GM12878 (cell line): Measurements from ENCODE around the gene PKP3.

DNA sequence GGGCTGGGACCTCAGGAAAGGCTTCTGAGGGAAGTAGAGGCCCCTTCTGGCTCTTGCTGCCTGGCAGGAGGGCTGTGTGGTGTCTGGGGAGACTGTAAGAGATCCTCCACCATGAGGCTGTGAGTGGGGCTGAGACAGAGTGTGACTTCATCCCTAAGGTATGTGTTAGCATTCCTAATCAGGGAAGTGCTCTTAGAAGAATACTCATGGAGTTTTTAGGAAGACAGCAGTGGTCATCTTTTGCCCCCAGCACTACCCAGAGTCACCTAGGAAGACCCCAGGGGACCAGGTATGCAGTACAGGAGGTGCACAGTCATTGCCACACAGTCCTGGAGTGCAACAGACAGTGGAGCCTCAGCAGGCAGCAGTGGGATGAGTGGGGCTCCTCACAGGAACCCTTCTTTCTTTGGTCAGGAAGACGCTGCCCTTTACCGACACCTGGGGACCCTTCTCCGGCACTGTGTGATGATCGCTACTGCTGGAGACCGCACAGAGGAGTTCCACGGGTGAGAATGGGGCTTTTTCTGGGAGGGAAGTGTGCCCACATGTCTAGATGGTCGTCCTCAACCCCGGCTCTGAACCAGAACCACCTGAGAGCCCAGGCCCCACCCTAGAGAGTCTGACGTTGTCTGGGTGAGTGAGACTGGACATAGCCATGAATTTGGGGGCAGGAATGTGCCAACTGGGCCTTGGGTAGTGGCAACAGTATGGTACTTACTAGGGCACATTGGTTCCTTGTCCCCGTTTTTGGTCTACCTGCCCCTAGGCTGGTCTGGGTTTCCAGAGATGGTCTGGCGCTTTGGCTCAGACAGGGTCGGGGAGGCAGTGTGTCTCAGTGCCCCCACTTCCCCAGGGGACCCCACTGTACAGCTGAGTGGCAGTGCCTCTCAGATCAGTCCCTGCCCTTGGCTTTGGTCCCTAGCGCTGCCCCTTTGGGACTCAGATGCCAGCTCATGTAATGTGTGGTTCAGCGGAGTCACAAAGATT is 2.9 kb downstream of the RIC8A start:
- RAMPAGE, long total RNA: no peak
- RRBS, 2 experiments: 100% methylated on average over 3 of the region's 14 CpGs; no CpG with 5 or more reads in 1 of the 2 experiments
CAGE:
- cytosol, long polyA minus RNA: no peak
- cytosol, long polyA plus RNA: no peak
- long polyA plus RNA: no peak
- nucleolus, long total RNA: no peak
- nucleus, long polyA plus RNA: no peak
- nucleus, long total RNA: no peak

DNA sequence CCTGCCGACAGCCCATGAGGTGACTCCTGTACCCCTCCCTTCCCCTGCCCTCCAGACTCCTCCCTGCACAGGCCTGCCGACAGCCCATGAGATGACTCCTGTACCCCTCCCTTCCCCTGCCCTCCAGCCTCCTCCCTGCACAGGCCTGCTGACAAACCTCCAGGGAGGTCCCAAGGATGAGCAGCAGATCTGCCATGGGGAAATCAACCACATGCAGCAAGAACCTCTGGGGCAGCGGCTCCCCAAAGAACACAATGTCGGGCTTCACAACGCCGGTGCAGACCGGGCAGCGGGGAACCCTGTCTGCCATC is 12.3 kb downstream of the SIRT3 start:
- RAMPAGE, long total RNA: no peak
- RRBS, 2 experiments: no CpG with 5 or more reads among the region's 8 CpGs
CAGE:
- cytosol, long polyA minus RNA: no peak
- cytosol, long polyA plus RNA: no peak
- long polyA plus RNA: no peak
- nucleolus, long total RNA: no peak
- nucleus, long polyA plus RNA: no peak
- nucleus, long total RNA: no peak

DNA sequence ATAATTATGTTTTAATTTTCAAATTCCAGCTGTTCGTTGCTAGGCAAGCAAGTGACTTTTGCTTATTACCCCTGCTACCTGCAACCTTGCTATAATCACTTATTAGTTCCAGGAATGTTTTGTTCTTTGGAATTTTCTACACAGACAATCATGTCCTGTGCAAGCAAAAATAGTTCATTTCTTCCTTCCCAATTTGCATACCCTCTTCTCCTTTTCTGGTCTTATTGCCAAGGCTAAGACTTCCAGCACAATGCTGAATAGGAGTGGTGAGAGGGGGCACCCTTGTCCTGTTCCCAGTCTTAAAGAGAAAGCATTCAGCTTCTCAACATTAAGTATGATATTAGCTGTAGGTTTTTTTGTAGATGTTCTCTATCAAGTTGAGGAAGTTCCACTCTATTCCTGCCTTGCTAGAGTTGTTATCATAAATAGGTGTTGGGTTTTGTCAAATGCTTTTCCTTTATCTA is 3.4 kb upstream of the NLRP6 start:
- RAMPAGE, long total RNA: no peak
- RRBS, 2 experiments: no CpG with 5 or more reads among the region's 1 CpG
CAGE:
- cytosol, long polyA minus RNA: no peak
- cytosol, long polyA plus RNA: no peak
- long polyA plus RNA: no peak
- nucleolus, long total RNA: no peak
- nucleus, long polyA plus RNA: no peak
- nucleus, long total RNA: no peak

- RAMPAGE, long total RNA: no peak
- RRBS, 2 experiments: no CpG with 5 or more reads among the region's 54 CpGs
CAGE:
- cytosol, long polyA minus RNA: no peak
- cytosol, long polyA plus RNA: no peak
- long polyA plus RNA: no peak
- nucleolus, long total RNA: no peak
- nucleus, long polyA plus RNA: no peak
- nucleus, long total RNA: no peak
Measured at GRCh38 chr11:281105-281892, 3.1 kb downstream of the NLRP6 start.

GRCh38 chr11:287569-288507 is 1.1 kb upstream of the PGGHG start:
- RAMPAGE, long total RNA: no peak
- RRBS, 2 experiments: 45 to 54% methylated on average over 8 to 17 of the region's 53 CpGs
CAGE:
- cytosol, long polyA minus RNA: no peak
- cytosol, long polyA plus RNA: no peak
- long polyA plus RNA: no peak
- nucleolus, long total RNA: no peak
- nucleus, long polyA plus RNA: no peak
- nucleus, long total RNA: no peak

DNA sequence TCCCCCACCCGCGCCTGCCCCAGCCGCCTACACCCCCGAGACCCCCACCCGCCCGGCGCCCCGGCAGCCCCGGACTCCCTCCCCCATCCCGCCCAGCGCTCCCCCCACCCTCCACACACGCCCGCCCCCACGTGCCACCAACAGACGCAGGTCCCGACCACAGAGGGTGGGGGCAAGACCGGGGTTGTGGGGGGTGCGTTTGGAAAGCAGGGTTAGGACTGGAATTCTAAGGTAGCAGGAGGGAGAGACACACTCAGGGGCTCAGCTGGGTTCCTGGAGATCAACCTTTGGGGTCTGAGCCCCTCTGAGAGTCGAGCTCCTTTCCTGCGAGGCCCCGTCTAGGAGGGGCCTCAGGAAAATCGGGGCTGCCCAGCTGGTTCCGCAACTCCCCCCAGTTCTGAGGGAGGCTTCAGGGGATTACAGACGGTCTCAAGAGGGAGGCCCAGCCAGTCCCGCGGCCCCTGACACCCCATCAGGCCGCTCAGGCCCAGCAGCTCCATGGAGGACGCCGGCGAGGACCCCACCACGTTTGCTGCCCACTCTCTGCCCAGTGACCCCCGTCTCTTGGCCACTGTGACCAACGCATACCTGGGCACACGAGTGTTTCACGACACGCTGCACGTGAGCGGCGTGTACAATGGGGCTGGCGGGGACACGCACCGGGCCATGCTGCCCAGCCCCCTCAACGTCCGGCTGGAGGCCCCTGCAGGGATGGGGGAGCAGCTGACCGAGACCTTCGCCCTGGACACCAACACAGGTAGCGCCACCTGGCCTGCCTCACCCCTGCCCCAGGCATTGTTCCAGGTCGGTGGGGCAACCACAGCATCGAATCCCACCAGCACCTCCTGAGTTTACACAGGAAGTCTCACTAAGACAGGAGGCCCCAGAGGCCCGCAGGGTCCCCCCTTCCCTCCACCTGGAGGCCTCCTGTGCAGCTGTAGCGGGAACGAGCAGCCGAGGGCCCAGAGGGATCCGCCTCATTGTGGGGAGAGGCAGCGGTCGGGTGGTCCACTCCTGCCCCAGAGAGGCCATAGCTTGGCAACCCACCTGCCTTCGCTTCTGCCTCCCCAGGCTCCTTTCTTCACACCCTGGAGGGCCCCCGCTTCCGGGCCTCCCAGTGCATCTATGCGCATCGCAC is 762 bp downstream of the PGGHG start:
- RAMPAGE, long total RNA: no peak
- RRBS, 2 experiments: 25 to 33% methylated on average over 9 to 12 of the region's 61 CpGs
CAGE:
- cytosol, long polyA minus RNA: no peak
- cytosol, long polyA plus RNA: no peak
- long polyA plus RNA: no peak
- nucleolus, long total RNA: no peak
- nucleus, long polyA plus RNA: no peak
- nucleus, long total RNA: no peak

- RAMPAGE, long total RNA: no peak
- RRBS, 2 experiments: no CpG with 5 or more reads among the region's 20 CpGs
CAGE:
- cytosol, long polyA minus RNA: no peak
- cytosol, long polyA plus RNA: no peak
- long polyA plus RNA: no peak
- nucleolus, long total RNA: no peak
- nucleus, long polyA plus RNA: no peak
- nucleus, long total RNA: no peak
Measured at GRCh38 chr11:309025-309844, 1.6 kb downstream of the IFITM2 start.

DNA sequence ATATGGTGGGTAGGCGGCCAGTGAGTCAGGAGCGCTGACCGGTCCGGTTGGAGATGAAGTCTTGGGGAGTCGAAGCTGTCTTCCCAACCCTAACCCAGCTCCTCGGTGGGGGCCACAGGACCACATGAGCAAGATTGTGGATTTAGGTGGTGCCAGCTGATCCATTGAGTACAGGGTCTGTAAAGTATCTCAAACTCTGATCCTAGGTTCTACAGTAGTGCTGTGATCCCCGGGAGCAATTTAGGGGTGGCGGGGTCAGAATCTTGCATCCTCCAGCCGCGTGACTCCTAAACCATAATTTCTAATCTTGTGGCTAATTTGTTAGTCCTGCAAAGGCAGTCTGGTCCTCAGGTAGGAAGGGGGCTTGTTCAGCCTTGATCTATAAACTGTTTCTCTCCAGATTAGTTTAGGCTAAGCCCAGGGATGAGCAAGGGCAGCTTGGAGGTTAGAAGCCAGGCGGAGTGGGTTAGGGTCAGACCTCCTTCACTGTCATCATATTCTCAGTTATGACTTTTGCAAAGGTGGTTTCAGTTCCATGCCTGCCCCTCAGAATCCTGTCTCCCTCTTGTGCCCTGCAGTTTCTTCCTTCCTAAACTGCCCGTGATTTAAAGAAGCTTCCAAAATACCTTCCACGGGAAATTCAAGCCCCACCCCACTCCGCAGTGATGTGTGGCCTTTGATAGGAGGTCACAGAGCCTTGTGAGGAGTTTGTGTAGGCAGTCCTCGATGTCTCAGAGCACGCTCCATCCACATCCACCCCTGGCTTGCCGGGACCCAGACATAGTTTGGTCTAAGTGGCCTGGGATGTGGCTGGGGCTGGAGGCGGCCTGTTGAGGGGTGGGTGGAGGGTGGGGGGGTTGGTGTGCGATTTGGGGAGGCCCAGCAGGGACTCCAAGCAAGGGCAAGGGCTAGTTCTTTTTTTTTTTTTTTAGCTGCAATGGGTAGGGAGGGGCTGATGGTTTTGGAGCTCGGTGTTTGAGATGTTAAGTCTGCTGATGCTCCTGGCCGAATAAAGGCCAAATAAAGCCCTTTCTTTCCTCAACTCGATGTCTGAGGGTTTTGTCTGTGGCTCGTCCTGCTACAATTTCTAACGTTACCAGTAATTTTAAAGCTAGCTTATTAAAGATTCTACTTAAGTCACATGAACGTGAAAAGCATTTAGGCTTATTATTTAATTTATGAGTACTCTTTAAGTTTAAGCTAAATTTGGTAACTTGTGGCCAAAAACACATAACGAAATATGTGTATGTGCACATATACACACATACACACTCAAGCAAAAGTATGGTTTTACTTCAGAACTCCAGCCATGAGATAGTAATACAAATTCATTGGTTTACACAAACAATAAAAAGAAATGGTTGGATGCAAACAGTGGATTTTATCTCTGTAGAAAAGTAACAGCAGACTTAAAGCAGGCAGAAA is 1.6 kb upstream of the IFITM1 start:
- RAMPAGE, long total RNA: no peak
- RRBS, 2 experiments: no CpG with 5 or more reads among the region's 26 CpGs
CAGE:
- cytosol, long polyA minus RNA: no peak
- cytosol, long polyA plus RNA: no peak
- long polyA plus RNA: no peak
- nucleolus, long total RNA: no peak
- nucleus, long polyA plus RNA: no peak
- nucleus, long total RNA: no peak

DNA sequence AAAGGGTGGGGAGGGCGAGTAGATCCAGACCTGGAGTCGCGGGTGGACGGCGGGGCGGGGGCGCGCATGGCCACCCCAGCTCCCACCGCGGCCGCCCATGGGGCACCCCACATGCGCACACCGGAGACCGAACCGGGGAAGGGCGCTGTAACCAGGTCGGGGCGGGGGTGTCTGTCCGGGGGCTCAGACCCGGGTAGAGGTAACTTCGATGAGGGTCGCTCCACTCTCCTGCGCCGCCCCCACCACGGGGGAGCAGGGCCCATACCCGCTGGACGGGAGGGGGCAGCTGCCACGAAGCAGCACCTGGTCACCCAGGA is 1.9 kb downstream of the IFITM3 start:
- RAMPAGE, long total RNA: no peak
- RRBS, 2 experiments: no CpG with 5 or more reads among the region's 28 CpGs
CAGE:
- cytosol, long polyA minus RNA: no peak
- cytosol, long polyA plus RNA: no peak
- long polyA plus RNA: no peak
- nucleolus, long total RNA: no peak
- nucleus, long polyA plus RNA: no peak
- nucleus, long total RNA: no peak

- RAMPAGE, long total RNA: no peak
- RRBS, 2 experiments: 100% methylated on average over 4 of the region's 30 CpGs; no CpG with 5 or more reads in 1 of the 2 experiments
CAGE:
- cytosol, long polyA minus RNA: no peak
- cytosol, long polyA plus RNA: no peak
- long polyA plus RNA: no peak
- nucleolus, long total RNA: no peak
- nucleus, long polyA plus RNA: no peak
- nucleus, long total RNA: no peak
Measured at GRCh38 chr11:334030-334970, 13.6 kb upstream of the IFITM3 start.

- RAMPAGE, long total RNA: no peak
- RRBS, 2 experiments: no CpG with 5 or more reads among the region's 15 CpGs
CAGE:
- cytosol, long polyA minus RNA: no peak
- cytosol, long polyA plus RNA: no peak
- long polyA plus RNA: no peak
- nucleolus, long total RNA: no peak
- nucleus, long polyA plus RNA: no peak
- nucleus, long total RNA: no peak
Measured at GRCh38 chr11:392901-393700, 908 bp upstream of the PKP3 start.

GRCh38 chr11:393851-394454 is at the start of gene PKP3:
PKP3 (plus strand) TSS chr11:394209.
- RAMPAGE, long total RNA: no peak
- RRBS, 2 experiments: 59 to 79% methylated on average over 9 of the region's 37 CpGs
CAGE:
- cytosol, long polyA minus RNA: no peak
- cytosol, long polyA plus RNA: no peak
- long polyA plus RNA: no peak
- nucleolus, long total RNA: no peak
- nucleus, long polyA plus RNA: no peak
- nucleus, long total RNA: no peak

DNA sequence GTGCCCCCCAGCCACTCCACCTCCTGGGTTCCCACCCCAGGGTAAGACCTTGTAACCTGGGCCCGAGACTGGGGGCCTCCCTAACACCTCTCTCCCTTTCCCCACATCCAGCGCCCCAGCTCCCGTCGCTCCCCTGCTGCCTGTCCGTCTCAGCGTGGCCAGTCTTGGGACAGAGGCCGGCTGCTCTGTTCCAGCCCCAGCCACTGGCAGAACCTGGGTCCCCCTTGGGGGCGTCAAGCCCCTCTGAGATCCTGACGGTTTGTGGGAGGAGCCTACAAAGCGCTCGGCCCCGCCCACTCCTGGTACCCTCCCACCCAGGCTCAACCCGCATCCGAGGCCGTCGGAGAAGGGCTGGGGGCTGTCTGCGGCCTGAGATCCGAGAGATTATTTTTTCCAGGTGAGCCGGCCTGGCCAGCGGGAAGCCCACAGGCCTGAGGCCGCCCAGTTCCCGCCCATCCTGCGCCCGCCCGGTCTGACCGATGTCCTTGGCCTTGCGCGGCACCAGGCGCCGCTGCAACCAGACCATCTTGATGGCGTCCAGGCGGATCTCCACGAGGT is 5.3 kb upstream of the SIGIRR start:
- RAMPAGE, long total RNA: no peak
- RRBS, 2 experiments: 87 to 95% methylated on average over 7 of the region's 33 CpGs
CAGE:
- cytosol, long polyA minus RNA: no peak
- cytosol, long polyA plus RNA: no peak
- long polyA plus RNA: no peak
- nucleolus, long total RNA: no peak
- nucleus, long polyA plus RNA: no peak
- nucleus, long total RNA: no peak

- RAMPAGE, long total RNA: no peak
- RRBS, 2 experiments: 12 to 57% methylated on average over 6 of the region's 11 CpGs
CAGE:
- cytosol, long polyA minus RNA: no peak
- cytosol, long polyA plus RNA: no peak
- long polyA plus RNA: no peak
- nucleolus, long total RNA: no peak
- nucleus, long polyA plus RNA: no peak
- nucleus, long total RNA: no peak
Measured at GRCh38 chr11:441574-441816, 316 bp downstream of the ANO9 start.

DNA sequence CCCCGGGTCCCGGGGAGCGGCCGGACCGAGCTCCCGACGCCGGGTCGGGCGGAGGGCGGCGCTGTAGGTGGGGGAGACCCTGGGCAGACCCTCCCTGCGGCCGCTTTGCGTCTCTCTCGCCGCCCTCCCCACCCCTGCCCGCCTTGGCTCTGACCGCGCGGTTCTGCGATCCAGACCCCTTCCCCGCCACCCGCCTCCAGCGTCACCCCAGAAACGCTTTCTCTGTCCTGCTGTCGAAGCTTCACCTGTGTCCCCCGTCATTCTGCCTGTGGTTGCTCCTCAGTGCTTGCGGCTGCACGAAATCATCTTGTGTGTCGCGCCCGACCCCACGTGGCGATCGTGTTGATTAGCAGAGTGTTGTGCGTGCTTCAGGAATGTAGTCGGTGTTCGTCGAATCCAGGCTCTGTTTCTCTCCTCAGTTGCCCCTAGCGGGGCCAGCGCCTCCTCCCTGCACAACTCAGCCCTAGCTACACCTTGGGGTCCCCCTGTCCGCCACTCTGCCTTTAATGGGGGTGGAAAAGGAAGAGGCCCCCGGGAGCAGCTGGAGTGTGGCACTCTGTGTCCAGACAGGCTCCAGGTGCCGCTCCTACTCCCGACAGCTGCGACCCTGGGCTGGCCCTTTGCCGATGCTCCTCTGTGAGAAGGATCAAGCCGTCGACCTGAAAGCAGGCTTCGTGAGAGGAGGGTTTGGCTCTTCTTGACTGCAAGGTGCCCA is 864 bp downstream of the PTDSS2 start:
- RAMPAGE, long total RNA: no peak
- RRBS, 2 experiments: no CpG with 5 or more reads among the region's 51 CpGs
CAGE:
- cytosol, long polyA minus RNA: no peak
- cytosol, long polyA plus RNA: no peak
- long polyA plus RNA: no peak
- nucleolus, long total RNA: no peak
- nucleus, long polyA plus RNA: no peak
- nucleus, long total RNA: no peak

GRCh38 chr11:469264-470318 is 19.5 kb downstream of the PTDSS2 start:
- RAMPAGE, long total RNA: no peak
- RRBS, 2 experiments: no CpG with 5 or more reads among the region's 36 CpGs
CAGE:
- cytosol, long polyA minus RNA: no peak
- cytosol, long polyA plus RNA: no peak
- long polyA plus RNA: no peak
- nucleolus, long total RNA: no peak
- nucleus, long polyA plus RNA: no peak
- nucleus, long total RNA: no peak

- RAMPAGE, long total RNA: no peak
- RRBS, 2 experiments: no CpG with 5 or more reads among the region's 22 CpGs
CAGE:
- cytosol, long polyA minus RNA: no peak
- cytosol, long polyA plus RNA: no peak
- long polyA plus RNA: no peak
- nucleolus, long total RNA: no peak
- nucleus, long polyA plus RNA: no peak
- nucleus, long total RNA: no peak
Measured at GRCh38 chr11:490725-491133, 16.3 kb downstream of the RNH1 start.

DNA sequence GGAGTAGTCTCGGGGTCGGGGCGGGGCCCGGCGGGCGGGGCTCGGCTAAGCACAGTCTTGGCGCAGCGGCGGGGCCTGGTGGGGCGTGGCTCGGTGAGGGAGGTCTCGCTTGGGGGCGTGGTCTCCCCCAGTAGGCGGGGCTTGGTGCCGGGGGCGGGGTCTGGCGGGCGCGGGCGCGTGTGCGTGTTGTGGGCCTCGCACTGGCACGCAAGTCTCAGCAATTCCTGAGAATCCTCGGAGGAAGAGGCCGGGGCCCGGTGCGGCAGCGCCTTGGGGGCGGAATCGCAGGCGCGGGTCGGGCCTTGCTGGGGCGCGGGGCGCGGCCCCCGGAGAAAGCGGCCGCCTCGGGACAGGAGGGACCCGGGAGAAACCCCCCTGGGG is 268 bp upstream of the RNH1 start:
- RAMPAGE, long total RNA: no peak
- RRBS, 2 experiments: under 1 to 1% methylated on average over 24 to 26 of the region's 44 CpGs
CAGE:
- cytosol, long polyA minus RNA: no peak
- cytosol, long polyA plus RNA: no peak
- long polyA plus RNA: no peak
- nucleolus, long total RNA: no peak
- nucleus, long polyA plus RNA: no peak
- nucleus, long total RNA: no peak

DNA sequence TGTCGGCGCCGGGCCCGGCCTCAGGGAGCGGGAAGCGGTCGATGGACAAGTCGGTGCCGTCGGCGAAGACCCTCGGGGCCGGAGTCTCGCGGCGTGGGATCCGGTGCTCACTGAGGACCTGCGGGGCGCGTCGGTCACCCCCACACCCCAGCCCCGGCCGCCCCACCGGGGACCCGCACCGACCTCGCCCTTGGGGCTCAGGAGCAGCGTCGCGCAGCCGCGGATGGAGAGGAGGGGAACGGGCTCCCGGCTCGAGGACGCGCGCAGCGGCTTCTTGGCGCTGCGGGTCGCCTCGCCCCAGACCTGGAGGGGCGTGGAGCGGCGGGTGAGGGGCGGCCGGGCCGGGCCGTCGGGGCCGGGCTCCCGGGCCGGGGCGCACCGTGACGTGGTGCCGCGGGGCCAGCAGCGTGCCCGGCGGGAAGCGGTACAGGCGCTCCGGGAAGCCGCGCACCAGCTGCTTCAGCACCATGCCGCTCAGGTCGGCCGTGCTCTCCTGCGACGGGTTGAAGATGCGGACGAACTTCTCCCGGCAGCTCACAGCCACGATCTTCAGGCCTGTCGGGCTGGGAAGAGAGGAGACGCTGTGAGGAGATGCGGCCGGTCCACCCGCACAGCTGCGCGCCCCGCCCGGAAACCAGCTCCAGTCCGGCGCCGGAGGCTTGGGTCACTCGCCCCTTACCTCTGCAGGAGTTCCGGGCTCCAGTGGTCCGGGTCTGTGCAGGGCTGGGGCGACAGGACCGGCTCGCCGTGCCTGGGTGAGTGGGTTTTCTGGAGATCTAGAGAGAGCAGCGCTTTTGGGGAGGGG is 4.5 kb downstream of the LMNTD2 start:
- RAMPAGE, long total RNA: no peak
- RRBS, 2 experiments: 5 to 9% methylated on average over 64 of the region's 96 CpGs
CAGE:
- cytosol, long polyA minus RNA: no peak
- cytosol, long polyA plus RNA: no peak
- long polyA plus RNA: no peak
- nucleolus, long total RNA: no peak
- nucleus, long polyA plus RNA: no peak
- nucleus, long total RNA: no peak